Cerebellum (tissue), 5 donors: ENCODE measurements around a stretch of chr13.

- PRO-cap, 3 experiments, result no peak in any of the 3 experiments
- RAMPAGE, long total RNA, result no peak
Observed at GRCh38 chr13:76086885-76087419, 450.8 kb downstream of the LMO7 start.

DNA sequence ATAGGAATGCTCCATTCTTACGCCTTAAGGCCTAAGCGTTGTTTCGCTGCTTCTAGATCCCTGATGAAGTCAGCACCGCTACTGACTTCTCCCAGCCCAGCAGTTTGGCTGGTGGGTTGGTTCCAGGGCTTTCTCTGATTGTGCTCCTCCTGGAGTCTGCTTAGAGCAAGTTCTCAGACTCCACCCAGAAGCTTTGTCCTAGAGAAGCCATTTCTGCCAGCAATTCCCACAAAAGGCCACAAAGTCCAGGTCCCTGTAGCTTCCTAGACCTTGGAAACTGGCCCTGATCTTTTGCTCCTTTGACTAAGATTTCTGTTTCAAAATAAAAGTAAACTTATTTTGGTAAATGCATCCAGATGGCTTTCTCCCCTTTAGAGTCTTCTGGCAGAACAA is 65.4 kb downstream of the KCTD12 start:
- PRO-cap, 3 experiments, result no peak in any of the 3 experiments
- RAMPAGE, long total RNA, result no peak

DNA sequence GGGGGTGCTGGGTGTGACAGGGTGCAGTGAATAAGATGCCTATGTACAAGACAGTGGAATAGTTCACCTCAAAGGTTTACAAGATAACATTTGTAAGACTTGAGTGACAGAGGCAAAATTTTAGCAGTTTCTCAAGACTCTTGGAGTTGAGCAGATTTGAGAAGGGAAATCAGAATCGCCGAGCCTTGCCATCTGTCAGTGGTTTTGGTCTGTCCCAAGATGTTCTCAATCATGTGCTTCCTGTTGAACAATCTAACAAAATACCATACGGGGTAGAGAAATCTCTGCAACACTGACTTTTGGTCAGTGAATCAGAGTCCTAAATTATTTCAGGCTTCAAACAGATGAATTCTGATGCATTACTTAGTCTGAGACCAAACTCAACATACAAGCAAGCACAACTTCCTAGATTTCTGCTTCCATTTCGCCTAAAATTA is 3.8 kb downstream of the KCTD12 start:
- PRO-cap, 3 experiments, result no peak in any of the 3 experiments
- RAMPAGE, long total RNA, result no peak

DNA sequence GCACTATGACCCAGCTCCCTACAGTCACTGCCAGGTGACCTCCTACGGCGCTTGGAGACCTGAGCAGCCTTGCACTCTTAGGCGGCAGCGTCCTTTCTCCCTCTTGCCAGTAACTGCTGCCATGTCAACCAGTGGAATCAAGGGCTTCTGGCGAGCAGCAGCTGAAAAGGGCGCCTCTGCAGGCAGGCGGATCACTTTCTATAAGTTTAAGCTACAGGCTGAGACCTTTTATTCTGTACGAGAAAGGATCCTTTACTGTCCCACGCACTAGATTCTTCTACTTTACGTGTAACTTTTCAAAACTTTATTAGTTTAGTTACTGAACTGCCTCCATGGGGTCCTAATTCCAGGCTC is 2.0 kb downstream of the KCTD12 start:
- PRO-cap, 3 experiments, result peak in 2 of 3 experiments; most common plus-strand start position 131 of the sequence (in 1); most common minus-strand start position 115 of the sequence (in 2)
- RAMPAGE, long total RNA, result no peak

DNA sequence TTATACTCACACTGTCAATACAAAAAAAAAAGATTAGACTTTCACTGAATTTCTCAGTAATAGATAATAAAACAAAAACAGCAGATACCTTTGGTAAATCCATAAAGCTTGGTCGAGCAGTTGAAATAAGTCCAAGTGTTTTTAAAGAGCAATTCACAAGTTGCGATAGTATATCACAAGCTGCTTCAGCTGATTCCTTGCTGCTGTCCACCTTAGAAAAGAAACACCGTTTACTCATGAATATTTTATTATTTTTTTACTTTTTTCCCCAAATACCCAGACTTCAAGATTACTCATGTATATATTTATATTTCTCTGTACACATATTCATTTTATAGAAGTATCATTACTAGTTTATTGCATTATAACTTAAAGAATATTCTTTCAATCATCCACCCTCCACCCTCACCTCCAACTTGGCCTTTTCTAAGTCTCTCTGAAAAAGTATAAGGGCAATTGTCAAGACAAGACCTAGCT is 8.4 kb downstream of the FBXL3 start:
- PRO-cap, 3 experiments, result no peak in any of the 3 experiments
- RAMPAGE, long total RNA, result no peak

GRCh38 chr13:77025981-77026968 is 684 bp downstream of the FBXL3 start:
- PRO-cap, 3 experiments, result peak in 2 of 3 experiments; most common plus-strand start chr13:77026429 (in 2); most common minus-strand start chr13:77026540 (in 1)
- RAMPAGE, long total RNA, result no peak

DNA sequence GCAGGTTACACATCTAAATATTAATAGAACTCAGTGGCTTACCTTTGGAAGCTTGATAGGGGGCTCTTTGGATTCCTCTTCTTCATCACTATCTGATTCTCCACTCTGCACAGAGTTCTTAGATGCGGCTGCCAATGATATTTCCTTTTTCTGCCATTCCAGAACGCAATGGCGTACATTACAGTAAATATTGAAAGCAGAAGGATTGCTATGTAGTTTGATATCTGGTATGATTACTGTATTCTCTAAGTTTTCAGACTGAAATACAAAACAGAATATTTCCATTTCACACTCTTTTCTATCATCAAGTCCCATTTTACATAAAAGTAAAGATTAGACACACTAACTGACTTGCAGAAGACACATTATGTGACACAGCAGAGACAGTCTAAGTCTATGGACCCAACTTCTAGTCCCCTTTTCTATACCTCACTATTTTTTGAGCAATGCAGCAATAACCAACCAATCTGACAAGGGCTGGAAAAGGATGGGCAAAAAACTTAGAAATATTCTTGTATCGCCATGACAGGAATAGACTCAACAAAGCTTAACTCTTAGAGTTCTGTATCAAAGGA is 38.7 kb downstream of the MYCBP2 start:
- PRO-cap, 3 experiments, result no peak in any of the 3 experiments
- RAMPAGE, long total RNA, result no peak

DNA sequence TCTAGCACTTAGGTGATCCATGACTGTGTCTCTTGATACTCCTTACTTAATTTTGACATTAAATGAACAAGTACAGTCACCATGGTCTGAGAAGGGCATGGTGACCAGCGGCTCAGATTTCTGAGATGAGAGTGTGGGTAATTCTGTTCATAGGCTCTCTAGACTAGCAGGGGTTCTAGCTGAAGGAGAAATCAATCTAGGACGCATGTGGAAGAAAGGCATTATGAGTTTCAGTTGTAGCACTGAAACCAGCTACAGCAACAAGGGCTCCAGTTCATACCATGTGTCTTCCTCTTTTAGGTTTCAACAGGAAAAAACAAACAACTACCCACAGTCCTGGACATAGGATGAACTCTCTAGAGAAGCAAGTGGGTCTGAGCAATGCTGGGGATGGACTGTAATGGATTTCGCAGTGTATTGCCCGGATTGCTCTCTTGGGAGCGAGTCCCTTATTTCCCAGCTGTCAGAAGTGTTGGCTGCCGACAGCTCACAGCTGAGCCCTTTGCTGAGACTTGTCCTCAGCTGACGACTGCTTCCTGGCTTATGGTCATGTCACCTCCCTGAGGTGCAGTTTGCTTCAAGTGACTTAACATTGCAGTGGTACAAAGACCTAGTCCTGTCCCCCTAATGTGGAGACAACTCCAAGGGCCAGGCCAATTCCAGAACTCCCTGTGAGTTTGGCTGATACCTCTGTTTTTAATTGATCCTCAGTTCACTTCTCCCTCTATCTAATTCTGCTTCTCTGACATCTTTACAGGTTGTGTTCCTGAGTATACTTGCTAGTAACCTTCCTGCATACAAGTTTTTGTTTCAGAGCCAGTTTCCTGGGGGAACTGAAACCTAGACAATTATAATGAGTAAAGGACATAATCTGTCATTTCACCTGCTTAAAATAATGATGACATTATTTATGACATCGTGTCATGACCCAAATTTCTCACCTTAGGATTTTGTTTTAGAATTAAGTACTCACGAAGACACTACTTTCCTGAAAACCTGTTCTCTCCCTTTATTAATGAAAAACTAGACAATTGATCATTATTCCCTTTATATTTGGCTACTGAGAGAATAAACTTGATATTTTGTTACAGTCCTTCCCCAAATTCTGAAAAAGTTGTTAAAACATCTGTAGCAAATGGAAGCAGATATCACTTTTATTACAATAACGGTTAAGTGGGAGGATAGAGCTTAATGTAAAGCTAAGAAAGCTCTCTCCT is 12.3 kb upstream of the MYCBP2 start:
- PRO-cap, 3 experiments, result no peak in any of the 3 experiments
- RAMPAGE, long total RNA, result no peak

DNA sequence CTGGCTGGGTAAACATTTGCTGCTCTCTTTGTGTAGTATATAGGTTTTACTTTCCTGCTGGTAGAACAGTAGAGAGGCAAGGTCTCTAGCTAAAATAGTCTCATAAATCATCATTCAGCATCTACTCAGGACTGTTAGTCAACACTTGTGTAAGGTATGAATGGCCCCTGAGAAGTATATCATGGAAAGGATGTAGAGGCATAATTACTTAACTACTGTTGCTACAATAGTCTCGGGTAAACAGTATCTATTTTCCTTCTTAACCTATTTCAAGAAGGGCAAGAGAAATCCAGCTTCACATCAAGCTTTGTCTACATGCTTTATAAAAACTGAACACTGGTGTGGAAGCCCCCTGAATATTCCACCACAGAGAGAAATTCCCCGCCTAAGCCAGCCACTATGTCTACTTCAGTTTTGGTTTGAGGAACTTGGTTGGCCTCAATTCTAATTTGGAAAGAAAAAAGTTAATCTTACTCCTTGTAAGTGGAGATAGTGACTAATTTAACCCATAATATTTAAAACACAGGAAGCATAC is 18.4 kb upstream of the MYCBP2 start:
- PRO-cap, 3 experiments, result no peak in any of the 3 experiments
- RAMPAGE, long total RNA, result no peak

- PRO-cap, 3 experiments, result no peak in any of the 3 experiments
- RAMPAGE, long total RNA, result no peak
Observed at GRCh38 chr13:77990967-77991571, 72.4 kb upstream of the EDNRB start.

DNA sequence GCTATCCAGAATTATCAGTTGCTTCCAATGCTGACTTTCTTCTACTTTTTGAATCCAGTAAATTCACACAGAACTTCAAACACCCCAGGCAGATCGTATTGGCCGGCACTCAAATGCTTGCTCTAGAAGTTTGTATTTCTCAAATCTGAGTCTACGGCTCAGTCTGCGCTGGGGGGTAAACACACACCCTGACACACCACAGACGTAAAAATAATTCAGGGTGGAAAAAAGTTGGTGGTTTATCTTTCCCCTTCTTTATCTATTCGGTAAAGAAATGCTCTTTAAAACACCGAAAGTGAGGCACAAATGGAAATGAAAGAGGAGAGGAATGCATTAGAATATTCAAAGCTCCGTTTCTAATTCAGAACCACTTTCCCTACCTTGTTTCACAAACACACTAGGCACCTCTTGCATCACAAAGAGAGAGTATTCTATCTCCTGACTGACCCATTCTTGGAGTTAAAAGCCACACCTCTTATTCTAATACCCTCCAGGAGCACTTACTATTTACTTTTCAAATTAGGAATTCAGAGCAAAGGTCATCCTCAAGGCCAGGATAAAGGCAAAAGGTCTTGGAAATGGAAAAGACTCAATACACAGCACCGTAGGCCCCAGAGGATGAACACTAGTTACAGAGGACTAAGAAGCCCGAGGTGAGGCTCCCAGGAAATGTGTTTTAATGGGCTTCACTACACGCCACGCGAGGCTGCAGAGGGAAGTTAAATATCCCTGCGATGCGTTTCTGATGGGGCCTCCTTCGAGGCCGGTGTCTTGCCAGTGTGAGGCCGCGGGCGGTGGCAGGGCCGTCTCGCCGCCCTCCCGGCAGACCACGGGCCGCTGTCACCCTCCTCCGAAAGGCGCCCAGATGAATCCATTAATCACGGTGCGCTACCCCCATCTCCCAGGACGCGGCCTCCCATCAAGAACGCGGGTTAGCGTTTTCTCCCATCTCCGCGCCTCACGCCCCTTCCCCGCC is 673 bp downstream of the OBI1 start:
- PRO-cap, 3 experiments, result no peak in any of the 3 experiments
- RAMPAGE, long total RNA, result no peak

- PRO-cap, 3 experiments, result no peak in any of the 3 experiments
- RAMPAGE, long total RNA, result no peak
Observed at GRCh38 chr13:79334311-79335177, 71.5 kb downstream of the RBM26 start.

GRCh38 chr13:79482198-79482773 is 1.3 kb downstream of the NDFIP2 start:
- PRO-cap, 3 experiments, result no peak in any of the 3 experiments
- RAMPAGE, long total RNA, result no peak

- PRO-cap, 3 experiments, result no peak in any of the 3 experiments
- RAMPAGE, long total RNA, result no peak
Observed at GRCh38 chr13:79483035-79483517, 2.1 kb downstream of the NDFIP2 start.

- PRO-cap, 3 experiments, result no peak in any of the 3 experiments
- RAMPAGE, long total RNA, result no peak
Observed at GRCh38 chr13:79503075-79503862, 22.3 kb downstream of the NDFIP2 start.

DNA sequence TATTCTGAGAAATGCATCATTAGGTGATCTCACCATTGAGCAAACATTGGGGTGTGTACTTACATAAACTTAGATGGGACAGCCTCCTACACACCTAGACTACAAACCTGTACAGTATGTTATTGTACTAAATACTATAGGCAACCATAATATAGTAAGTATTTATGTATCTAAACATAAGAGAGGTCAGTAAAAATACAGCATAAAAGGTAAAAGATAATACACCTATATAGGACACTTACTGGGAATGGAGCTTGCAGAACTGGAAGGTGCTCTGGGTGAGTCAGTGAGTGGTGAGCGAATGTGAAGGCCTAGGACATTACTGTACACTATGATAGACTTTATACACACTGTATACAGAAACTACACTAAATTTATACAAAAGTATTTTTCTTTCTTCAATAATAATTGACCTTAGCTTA is 254.5 kb downstream of the SPRY2 start:
- PRO-cap, 3 experiments, result no peak in any of the 3 experiments
- RAMPAGE, long total RNA, result no peak

GRCh38 chr13:80132646-80133662 is 208.0 kb downstream of the SPRY2 start:
- PRO-cap, 3 experiments, result peak in 3 of 3 experiments; most common plus-strand start chr13:80132958 (in 3); most common minus-strand start chr13:80132882 (in 1)
- RAMPAGE, long total RNA, result no peak

GRCh38 chr13:80305838-80306137 is 35.1 kb downstream of the SPRY2 start:
- PRO-cap, 3 experiments, result no peak in any of the 3 experiments
- RAMPAGE, long total RNA, result no peak

DNA sequence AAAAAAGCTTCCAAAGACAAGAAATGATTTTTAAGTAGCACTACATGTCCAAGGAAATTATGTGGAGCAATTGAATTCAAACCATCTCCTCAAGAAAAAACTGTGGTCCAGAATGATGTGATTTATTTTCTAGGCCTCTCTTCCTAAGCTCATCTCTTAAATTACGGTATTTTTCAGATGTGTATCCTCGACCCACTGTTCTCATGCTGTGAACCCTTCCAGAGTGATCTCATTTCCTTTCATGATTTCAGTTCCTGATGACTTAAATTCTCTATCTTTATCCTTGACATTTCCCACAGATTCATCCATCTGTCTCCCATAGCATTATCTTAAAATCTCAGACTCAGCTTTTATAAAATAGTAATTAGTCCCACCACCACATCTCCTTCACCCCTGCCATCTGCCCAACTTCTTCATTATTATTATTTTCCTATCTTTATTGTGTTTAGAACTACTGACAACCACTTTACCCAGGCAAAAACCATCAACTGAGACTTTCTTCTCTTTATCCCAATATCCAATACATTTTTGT is 117.7 kb upstream of the SPRY2 start:
- PRO-cap, 3 experiments, result no peak in any of the 3 experiments
- RAMPAGE, long total RNA, result no peak

DNA sequence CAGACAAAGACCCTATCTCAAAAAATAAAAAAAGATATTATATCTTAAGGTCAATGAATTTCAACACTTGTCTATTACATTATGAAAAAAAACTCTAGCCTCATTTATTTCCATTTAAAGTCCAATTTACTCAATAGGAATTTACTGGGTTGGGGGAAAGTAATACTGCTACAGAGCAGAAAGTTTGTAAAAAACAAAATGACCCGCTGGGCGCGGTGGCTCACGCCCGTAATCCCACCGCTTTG is 745.8 kb downstream of the SLITRK1 start:
- PRO-cap, 3 experiments, result no peak in any of the 3 experiments
- RAMPAGE, long total RNA, result no peak